Skeletal muscle cell (primary cell): ENCODE data around the gene SPDYE21.

DNA sequence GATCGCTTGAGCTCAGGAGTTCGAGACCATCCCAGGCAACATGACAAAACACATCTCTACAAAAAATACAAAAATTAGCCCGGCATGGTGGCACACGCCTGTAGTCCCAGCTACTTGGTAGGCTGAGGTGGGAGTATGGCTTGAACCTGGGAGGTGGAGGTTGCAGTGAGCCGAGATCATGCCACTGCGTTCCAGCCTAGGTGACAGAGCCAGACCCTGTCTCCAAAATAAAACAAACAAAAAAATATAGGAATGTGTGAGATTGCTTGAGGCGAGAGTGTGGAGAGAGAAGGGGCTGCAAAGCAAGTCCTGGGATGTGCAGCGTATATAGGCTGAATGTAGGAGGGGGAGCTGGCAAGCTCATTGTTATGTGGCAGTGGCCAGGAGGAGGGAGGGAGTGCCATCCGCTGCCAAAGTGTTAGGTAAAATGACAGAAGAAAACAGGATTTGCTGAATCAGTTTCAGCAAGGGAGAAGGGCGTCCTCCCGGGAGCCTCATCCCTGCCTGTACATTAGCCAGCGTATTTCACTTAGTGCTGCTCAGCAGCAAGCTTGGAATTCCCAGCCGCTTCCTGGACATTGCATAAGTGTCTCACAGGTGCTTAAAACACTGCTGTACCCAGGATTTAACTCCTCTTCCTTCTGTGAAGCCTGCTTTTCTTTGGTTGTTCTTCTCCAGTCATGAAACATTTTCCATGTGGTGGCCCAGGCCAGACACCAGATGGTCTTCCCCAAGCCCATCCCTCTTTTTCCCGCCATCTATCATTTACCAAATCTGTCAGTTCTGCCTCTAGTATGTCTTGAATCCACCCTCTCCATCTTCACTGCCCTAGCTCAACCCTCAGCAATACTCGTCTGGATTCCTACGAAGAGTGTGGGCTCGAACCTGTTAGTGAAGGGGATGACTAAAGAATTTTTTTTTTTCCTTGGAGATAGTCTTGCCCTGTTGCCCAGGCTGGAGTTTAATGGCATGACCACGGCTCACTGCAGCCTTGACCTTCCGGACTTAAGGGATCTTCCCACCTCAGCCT, 2.5 kb downstream of the NIPSNAP2 start:
- RRBS, result no CpG with 5 or more reads among the region's 19 CpGs

DNA sequence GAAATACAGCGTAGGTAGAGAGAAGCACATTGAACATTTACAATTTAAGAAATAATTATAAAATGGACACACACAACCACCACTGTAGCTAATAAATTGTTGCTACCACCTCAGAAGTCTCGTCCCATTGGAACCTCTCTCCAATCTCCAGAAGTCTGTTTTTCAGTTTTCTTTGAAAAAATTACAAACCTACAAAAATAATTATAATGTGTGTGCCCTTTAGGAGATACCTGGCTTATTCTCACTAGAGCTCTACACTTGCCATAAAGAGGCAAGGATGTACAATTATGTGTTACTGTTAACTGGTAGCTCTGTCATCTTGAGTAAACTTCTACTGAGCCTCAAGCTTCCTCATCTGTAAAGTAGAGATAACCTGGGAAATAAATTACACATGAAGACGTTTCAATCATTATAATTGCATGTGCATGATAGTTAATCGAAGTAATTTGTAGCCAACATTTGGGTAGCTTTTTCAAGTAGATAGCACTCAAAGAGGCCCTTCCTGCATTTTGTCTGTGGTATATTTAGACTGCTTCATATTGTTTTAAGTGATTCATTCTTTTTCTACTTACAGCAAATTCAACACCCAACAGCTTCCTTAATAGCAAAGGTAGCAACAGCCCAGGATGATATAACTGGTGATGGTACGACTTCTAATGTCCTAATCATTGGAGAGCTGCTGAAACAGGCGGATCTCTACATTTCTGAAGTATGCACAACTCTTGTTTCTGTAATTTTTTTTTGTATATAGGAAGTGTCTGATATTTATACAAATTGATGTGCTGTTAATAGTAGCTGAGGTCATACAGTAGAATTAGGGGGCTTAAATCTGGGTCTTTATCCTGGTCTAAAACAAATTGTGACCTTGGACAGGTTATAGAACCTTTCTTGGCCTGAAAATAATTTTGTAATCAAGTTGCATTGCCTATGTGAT, 2.5 kb downstream of the CCT6A start:
- RRBS, result no CpG with 5 or more reads among the region's 6 CpGs

DNA sequence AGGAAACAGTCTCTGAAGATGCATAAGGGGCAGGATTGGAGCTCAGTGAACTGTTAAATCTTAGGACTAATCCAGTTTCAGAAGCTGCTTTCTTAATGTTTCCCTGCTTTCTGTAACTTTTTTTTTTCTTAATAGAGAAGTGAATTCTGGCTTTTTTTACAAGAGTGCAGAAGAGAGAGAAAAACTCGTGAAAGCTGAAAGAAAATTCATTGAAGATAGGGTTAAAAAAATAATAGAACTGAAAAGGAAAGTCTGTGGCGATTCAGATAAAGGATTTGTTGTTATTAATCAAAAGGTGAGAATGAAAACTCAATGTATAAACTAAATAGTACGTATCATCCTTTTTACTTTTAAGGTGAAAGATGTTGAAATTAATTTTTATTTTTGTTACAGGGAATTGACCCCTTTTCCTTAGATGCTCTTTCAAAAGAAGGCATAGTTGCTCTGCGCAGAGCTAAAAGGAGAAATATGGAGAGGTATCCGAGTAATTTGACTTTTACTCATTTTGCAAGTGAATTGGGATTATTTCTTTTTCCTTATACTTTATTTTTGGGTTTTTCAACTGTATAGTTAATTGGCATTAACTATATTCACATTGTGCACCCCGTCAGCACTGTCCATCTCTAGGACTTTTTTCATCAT, 5.7 kb upstream of the SUMF2 start:
- RRBS, result no CpG with 5 or more reads among the region's 6 CpGs

- RRBS, result no CpG with 5 or more reads among the region's 5 CpGs
Measured at GRCh38 chr7:56061583-56062053, 2.5 kb upstream of the SUMF2 start.

DNA sequence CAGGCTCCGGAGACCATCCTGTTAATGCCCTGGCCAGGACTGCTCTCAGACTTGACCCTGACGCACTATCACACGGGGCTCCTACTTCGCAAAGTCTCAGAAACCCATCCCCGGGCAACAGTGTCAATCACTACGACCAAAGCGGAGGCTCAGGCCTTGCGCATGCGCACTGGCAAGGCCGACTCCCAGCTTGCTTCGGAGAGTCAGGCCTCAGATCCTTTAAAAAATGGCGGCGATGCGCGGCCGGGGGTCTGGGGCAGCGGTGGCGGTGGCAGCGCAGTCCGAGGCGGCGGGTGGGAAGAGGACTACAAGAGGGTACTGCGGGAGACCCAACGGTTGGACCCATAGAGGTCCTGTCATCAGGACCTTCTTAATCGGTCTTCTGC, 196.9 kb downstream of the ZNF716 start:
- RRBS, result no CpG with 5 or more reads among the region's 25 CpGs

GRCh38 chr7:60991935-60992283, 3006.7 kb upstream of the ZNF722 start:
- RRBS, result no CpG with 5 or more reads among the region's 44 CpGs

DNA sequence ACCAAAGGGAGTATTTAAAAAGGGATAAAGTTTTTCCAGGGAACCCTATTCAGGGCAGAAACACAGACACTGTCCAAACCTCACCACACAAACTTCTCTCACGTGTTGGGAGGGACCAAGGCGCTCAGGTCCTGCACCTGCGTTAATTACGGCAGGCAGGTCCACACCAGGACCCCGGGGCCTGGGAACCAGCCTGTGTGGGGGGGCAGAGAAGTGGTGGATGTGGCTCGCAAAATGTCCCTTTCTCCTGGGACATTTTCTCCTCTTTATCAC, 73.5 kb upstream of the ZNF722 start:
- RRBS, result no CpG with 5 or more reads among the region's 6 CpGs

- RRBS, result no CpG with 5 or more reads among the region's 5 CpGs
Measured at GRCh38 chr7:64637894-64638661, 27.9 kb upstream of the ZNF107 start.

DNA sequence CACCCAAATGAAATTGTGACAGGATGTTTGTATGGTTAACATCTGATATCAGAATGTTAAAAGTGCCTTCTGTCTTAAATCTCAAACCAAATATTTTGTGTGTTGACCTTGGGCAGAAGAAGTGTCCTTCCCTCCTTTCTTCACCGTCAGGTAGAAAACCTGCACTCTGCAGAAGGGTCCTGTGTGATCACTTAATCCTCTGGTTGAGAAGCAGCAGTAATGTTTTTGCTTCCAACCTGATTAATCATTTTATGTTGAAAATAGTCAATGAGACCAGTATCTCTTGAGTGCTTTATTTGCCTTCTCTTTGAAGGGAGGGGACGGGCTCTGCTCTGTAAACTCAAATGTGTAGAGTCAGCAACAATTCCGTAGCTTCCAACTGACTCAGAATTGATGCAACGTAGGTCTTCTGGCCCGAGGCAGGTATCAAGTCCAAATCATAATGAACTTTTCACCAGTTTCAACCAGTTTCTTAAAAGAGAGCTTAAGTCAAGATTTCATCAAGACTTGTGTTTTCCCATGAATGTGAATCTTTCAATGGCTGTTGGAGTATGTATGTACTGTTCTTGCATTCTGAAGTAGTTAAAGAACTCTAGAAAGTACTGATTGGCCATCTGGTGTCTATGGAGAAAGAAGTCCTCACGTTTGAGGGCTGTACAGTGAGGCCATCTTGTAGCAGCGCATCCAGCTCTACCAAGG, 26.3 kb downstream of the GUSB start:
- RRBS, result no CpG with 5 or more reads among the region's 7 CpGs

- RRBS, result no CpG with 5 or more reads among the region's 4 CpGs
Measured at GRCh38 chr7:66036274-66036626, 39.4 kb upstream of the ASL start.

DNA sequence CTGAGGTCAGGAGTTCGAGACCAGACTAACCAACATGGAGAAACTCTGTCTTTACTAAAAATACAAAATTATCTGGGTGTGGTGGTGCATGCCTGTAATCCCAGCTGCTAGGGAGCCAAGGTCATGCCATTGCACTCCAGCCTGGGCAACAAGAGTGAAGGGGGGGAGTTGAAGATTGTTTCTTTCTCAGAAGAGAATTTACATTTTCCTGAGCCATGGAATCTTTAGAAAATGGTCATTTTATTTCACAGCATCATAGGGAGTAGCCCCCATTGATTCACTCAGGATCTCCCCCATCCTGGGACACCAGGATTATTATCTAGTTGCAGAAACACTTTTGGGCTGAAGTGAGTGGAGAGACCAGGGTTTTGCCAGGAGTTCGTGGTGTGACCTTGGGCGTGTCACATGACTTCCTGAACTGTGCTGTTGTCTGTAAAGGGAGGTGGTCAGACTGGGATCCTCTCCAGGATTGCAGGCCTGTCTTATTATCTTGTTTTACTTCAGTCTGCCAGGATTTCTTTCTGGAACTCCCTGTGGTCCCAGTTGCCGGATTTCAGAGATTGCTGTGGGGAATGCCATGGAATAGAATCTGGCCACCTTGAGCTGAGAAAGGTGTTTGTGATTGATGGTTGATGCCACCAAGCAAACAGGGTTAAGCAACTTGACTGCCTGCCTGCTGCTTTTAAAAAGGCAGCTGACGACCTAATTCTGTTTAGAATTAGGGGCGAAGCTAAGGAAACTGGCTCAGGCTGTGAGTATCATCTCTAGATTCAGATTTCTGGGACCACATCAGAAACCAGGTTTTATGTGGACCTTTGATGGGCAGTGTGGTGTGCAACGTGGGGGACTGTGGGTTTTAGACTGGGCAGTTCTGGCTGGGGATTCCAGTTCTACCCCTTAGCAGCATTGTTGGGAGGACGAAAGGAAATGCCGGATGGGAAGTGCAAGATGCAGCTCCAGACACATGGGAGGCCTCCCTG, 35.8 kb downstream of the CRCP start:
- RRBS, result no CpG with 5 or more reads among the region's 9 CpGs

DNA sequence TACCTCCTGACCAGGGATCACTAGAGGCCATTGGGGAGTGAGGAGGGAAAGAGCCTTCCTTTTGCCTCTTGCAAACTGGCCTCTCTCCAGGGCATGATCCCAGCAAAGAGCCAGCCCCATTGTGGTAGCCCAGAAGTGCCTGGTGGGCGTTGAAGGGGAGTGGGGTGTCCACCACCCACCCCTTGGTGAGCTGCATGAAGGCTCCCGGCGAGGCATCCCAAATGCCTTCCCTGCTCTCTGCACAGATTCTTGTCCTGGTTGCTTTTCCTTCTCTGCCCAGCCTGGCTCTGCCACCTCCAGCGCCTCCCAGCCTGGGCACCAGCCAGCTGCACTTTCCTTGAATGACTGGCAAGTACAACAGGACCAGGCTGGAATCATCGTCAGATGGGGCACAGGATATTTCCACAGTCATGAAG, 15.0 kb upstream of the TPST1 start:
- RRBS, result no CpG with 5 or more reads among the region's 5 CpGs

GRCh38 chr7:66241027-66241322, 35.8 kb downstream of the TPST1 start:
- RRBS, result no CpG with 5 or more reads among the region's 3 CpGs

- RRBS, result no CpG with 5 or more reads among the region's 7 CpGs
Measured at GRCh38 chr7:66315067-66315762, 110.1 kb downstream of the TPST1 start.

DNA sequence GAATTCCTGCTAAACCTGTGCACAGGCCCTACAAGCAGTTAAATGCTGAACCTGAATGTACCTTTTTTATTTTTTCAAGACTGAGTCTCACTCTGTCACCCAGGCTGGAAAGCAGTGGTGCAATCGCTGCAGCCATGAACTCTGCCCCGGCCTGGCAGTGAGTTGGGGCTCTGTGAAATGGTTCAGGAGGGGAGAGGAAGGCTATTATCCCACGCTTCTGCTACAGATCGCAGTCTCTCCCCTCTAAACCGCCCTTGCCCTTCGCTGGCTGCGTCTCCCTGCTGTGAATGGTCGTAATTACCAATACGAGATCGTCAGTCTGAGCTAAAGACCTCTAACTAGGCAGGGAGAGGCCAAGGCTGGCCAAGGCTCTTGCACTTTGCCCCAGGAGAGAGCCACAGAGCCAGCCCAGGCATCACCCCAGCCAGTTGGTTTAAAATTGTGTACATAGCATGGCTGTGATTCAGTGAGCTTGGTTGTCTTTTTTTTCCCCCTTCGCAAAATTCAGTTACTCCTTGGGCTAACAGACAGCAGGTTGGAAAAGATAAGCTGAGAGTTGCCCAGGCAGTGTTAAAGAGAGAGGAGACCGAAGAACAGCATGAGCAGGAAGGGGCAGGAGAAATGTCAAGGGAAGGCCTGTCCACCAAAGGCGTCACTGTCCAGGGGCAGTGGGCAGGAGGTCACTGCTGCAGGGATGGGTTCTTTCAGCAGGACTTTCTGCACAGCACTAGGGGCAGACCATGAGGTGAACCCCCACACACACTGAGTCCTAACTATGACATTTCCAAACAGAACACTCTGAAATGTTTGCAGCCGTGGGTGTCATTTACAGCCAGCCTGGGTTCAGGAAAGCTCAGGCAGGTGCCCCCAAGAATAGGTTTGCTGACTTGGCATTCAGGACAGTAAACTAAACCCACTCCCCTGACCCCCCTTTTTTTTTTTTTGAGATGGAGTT, 92.8 kb upstream of the KCTD7 start:
- RRBS, result no CpG with 5 or more reads among the region's 14 CpGs

- RRBS, result no CpG with 5 or more reads among the region's 2 CpGs
Measured at GRCh38 chr7:66634233-66634584, 5.5 kb downstream of the KCTD7 start.

DNA sequence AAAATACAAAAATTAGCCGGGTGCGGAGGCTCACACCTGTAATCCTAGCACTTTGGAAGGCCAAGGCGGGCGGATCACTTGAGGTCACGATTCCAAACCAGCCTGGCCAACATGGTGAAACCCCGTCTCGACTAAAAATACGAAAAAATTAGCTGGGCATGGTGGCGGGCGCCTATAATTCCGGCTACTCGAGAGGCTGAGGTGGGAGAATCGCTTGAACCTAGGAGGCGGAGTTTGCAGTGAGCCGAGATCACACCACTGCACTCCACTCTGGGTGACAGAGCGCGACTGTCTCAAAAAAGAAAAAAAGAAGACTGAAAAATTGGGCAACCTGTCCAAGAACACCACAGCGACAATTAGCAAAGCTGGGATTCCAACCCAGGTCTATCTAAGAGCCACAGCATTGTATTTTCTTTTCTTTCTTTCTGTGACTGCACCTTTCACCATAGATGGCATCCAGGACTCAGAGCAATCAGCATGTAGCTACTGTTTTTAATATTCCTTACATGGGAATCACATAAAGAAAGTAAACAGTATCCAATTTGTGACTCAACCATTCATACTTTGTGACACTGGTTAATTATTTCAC, 52.2 kb downstream of the KCTD7 start:
- RRBS, result no CpG with 5 or more reads among the region's 18 CpGs

DNA sequence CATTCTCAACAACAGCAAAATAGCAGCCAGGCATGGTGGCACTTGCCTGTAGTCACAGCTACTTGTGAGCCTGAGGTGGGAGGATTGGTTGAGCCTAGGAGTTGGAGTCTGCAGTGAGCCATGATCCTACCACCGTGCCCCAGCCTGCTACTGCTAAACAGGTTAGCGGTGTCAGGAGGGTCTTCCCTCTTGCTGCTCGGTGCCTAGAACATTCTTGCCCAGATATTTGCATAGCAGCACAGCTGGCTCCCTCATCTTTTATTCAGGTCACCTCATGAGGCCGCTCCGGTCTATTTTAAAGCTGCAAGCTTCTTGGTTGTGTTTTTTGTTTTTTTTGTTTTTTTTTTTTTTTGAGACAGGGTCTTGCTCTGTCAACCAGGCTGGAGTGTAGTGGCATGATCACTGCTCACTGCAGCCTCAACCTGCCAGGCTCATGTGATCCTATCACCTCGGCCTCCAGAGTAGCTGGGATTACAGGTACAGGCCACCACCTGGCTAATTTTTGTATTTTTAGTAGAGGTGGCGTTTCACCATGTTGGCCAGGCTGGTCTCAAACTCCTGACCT, 2.8 kb upstream of the RABGEF1 start:
- RRBS, result no CpG with 5 or more reads among the region's 7 CpGs

GRCh38 chr7:66986228-66986890, 9.0 kb downstream of the SBDS start:
- RRBS, result no CpG with 5 or more reads among the region's 6 CpGs

GRCh38 chr7:67276523-67277112, at the start of gene SPDYE21:
TSS of gene SPDYE21 (plus strand) at chr7:67276941.
- RRBS, result no CpG with 5 or more reads among the region's 16 CpGs